ENCODE measurements around the gene ESRRB.

- PRO-cap, 3 experiments, result no peak in any of the 3 experiments
- RAMPAGE, long total RNA, 4 experiments, result no peak in any of the 4 experiments
- RRBS, result no CpG with 5 or more reads among the region's 1 CpG
These were observed 737 bp downstream of the BATF start for GRCh38 chr14:75522943-75523469.

DNA sequence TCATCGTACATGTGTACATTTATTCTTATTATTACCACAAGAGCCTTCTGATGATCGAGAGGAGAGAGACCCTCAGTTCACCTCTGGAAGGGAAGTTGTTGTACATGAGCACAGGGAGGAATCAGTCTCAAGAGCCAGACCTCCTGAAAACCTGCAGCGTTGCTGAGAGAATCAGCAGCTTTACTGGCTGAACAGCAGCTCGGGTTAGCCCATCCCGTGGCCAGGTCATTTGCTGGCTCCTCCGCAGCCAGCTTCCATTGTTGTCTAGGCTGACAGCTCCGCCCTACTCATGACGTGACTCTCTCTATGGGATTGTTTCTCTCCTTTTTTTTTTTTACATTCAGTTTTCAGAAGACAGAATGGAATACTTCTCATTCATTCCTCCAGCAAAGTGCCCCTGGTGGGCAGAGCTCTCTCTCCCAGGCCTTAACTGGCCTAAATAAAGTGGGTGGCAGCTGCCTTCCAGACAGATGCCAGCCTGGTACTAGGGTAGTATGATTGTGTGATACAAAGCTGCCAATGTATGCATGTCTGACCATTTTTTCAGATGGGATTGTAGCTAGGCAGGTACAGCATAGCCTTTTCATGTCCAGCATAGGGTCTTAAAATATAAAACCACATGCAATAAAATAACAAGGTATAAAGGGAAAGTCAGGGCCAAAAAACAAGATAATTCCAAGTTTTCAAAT, 69.8 kb downstream of the TGFB3 start:
- PRO-cap, 3 experiments, result no peak in any of the 3 experiments
- RAMPAGE, long total RNA, 4 experiments, result no peak in any of the 4 experiments
- RRBS, result no CpG with 5 or more reads among the region's 8 CpGs

DNA sequence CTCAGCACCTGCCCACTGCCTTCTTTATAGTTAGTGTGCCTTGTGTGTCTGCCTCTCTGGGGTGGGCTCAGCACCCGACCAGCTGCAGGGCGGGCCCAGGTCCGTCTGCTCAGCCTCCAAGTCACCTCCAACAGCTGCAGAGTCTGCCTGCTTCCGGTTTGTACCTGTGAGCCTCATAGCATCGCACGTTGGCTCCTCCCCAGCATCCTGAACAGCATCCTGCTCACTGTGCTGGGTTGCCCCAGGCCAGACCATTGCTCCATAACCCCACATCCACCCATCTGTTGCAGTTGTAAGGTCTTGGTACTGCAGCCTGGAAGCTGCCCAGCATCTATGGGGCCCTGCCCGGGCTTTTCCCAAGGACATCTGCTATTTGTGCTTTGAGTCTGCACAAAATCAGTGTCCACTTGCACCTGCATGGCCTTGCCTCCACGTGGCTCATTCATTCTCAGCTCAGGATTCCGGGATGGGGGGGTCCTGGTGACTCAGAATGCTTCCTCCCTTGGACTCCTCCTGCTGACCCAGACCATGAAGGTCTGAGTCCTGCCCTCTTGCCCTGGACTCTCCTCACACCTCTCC, 3.4 kb downstream of the TGFB3 start:
- PRO-cap, 3 experiments, result no peak in any of the 3 experiments
- RAMPAGE, long total RNA, 4 experiments, result no peak in any of the 4 experiments
- RRBS, result 16% methylated on average over 2 of the region's 9 CpGs

DNA sequence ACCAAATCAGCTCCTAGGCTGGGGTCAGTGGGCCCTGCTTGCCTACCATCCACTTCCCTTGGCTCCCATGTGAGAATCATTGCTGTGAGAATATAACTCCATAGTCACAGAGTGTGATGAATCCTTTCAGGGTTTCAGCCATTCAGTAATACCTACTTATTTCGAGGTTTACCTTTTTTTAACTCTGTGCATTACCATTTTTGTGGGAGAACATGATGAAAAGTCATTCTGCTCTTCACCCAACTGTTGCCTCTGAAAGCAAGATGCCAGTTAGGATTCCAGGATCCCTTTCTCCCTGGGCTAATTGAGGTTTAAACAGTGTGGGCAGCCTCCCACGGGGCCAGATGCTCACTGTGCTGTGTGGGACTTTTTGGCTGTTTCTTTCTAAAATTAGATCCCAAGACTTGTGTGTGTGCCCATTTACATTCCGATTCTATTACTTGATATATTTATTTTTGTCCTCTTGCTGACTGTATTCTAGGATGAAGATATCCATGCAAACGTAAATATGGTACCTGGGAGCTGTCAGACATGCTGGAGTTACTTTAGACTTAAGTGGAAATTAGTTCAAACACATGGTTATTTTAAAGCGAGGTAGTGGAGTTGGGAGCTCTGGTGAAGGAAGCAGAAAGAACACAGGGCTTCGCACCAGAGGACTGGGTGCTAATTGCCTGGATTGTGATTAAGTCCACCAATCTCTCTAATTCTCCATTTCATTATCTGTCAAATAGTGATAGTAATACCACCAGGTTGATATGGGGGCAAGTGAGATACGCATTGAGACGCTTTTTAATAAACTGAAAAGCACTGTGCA, 6.2 kb downstream of the IFT43 start:
- PRO-cap, 3 experiments, result no peak in any of the 3 experiments
- RAMPAGE, long total RNA, 4 experiments, result no peak in any of the 4 experiments
- RRBS, result no CpG with 5 or more reads among the region's 8 CpGs

- PRO-cap, 3 experiments, result peak in 1 of 3 experiments; most common plus-strand start chr14:76096918 (in 1)
- RAMPAGE, long total RNA, 4 experiments, result no peak in any of the 4 experiments
- RRBS, result no CpG with 5 or more reads among the region's 4 CpGs
These were observed 55.0 kb upstream of the GPATCH2L start for GRCh38 chr14:76096764-76097140.

- PRO-cap, 3 experiments, result no peak in any of the 3 experiments
- RAMPAGE, long total RNA, 4 experiments, result no peak in any of the 4 experiments
- RRBS, result 1% methylated on average over 10 of the region's 44 CpGs
These were observed 13.1 kb upstream of the GPATCH2L start for GRCh38 chr14:76138629-76139050.

DNA sequence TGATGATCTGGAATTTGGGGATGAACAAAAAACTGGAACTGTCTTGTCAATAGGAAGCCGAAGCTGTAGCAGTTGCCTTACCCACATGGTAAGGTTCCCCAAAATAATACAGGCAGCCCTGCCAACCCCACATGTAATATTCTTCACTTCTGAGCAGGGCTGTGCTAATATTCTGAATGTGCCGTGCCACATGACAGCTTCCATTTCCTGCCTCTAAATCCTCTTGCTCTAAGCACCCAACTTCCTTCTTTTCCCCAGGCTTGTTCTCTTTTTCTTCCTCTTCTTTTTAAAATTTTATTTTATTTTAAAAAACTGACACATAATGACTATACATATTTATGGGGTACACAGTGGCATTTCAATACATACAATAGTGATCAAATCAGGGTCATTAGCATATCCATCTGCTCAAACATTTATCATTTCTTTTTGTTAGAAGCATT, 39.6 kb downstream of the GPATCH2L start:
- PRO-cap, 3 experiments, result no peak in any of the 3 experiments
- RAMPAGE, long total RNA, 4 experiments, result no peak in any of the 4 experiments
- RRBS, result no CpG with 5 or more reads among the region's 2 CpGs

DNA sequence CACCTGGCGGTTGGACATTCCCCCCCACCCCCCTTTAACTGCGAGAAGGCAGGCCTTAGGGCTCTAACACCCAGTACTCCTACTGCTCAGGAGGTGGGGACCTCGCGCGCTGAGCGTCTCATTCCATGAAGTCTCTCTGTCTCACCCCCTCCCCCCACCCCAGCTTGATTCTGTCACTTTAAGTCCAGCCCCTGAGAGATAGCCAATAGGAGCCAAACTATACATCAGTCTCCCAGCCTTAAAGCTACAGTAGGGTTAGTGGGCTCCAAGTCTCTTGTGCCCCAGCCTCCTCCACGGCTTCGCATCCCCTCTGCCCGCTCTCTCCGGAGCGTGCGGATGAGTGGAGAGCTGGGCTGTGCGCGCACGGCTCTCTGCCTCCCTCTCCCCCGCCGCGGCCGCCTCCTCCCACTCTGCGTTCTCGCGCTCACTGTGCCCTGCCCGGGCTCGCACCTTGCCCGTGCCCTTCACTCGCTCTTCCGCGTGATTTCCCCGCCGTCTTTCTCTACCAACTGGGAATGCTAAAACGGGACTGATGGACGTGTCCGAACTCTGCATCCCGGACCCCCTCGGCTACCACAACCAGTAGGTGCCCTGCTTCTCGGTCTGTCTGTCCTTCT, at the start of gene ESRRB:
Gene ESRRB, plus strand, starts transcription at position 268 of the 617 bp plus-strand sequence.
- PRO-cap, 3 experiments, result peak in 1 of 3 experiments; most common plus-strand start position 268 of the sequence (in 1)
- RAMPAGE, long total RNA, 4 experiments, result no peak in any of the 4 experiments
- RRBS, result 2% methylated on average over 8 of the region's 36 CpGs

- PRO-cap, 3 experiments, result no peak in any of the 3 experiments
- RAMPAGE, long total RNA, 4 experiments, result no peak in any of the 4 experiments
- RRBS, result no CpG with 5 or more reads among the region's 10 CpGs
These were observed 160.2 kb downstream of the ESRRB start for GRCh38 chr14:76536157-76536600.

DNA sequence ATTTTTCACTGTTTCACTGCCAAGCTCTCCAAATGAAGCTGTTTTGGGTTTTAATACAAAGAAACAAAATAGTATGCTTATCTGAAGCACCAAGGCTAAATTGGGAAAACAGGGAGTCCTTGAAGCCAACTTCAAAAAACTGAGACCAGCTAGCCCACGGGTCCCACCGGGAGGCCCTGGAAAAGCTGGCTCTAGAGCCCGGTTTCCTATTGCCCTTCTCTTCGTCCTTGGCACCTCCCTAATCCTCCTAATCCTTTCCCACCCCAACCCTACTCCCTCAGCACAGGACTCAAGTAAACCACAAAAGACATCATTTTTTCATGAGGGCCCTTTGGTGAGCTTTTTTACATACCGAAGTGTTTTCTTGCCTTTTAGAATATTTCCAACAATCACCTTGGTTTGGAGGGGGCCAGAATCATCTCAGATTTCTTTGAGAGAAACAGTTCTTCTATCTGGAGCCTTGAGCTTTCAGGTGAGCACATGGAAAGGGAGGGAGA, 11.3 kb downstream of the LRRC74A start:
- PRO-cap, 3 experiments, result no peak in any of the 3 experiments
- RAMPAGE, long total RNA, 4 experiments, result no peak in any of the 4 experiments
- RRBS, result no CpG with 5 or more reads among the region's 5 CpGs

- PRO-cap, 3 experiments, result peak in 1 of 3 experiments; most common plus-strand start chr14:77000638 (in 1); most common minus-strand start chr14:77000604 (in 1)
- RAMPAGE, long total RNA, 4 experiments, result no peak in any of the 4 experiments
- RRBS, result 94% methylated on average over 7 of the region's 34 CpGs
These were observed 28.0 kb downstream of the IRF2BPL start for GRCh38 chr14:77000093-77001284.

DNA sequence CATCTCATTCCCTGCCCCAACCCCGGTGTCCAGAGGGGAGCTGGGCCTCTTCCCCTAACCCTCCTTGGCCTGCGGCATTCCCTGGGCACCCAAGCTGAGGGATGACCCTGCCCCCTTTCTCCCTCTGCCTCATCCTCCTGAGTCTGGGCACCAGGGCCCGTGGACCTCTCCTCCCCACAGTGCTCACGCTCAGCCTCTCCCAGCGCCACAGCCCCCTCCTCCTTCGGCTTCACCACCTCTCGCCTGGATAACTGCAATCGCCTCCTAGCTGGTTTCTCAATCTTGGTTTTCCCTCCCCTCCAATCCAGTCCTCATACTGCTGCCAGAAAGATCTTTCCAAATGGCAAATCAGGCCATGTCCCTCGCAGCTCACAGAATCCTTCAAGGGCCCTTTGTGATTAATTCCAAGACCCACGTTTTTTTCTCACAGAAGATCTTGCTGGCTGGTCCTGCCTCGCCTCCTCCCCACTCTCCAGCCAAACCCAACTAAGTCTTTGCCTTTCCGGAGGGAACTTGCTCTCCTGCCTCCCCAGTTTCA, 16.2 kb downstream of the IRF2BPL start:
- PRO-cap, 3 experiments, result no peak in any of the 3 experiments
- RAMPAGE, long total RNA, 4 experiments, result no peak in any of the 4 experiments
- RRBS, result no CpG with 5 or more reads among the region's 12 CpGs

DNA sequence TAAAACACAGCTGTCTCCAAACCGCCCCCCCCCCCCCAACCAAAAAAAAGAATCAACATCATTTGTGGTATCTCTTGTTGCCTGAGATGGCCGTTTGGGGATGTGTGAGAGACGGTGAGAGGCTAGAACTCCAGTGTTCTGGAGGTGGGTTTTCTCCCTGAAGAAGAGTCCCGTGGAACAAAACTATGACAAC, 3.7 kb upstream of the IRF2BPL start:
- PRO-cap, 3 experiments, result no peak in any of the 3 experiments
- RAMPAGE, long total RNA, 4 experiments, result no peak in any of the 4 experiments
- RRBS, result no CpG with 5 or more reads among the region's 4 CpGs

- PRO-cap, 3 experiments, result peak in 3 of 3 experiments; most common plus-strand start chr14:77039089 (in 3)
- RAMPAGE, long total RNA, 4 experiments, result no peak in any of the 4 experiments
- RRBS, result no CpG with 5 or more reads among the region's 5 CpGs
These were observed 10.5 kb upstream of the IRF2BPL start for GRCh38 chr14:77038965-77039397.

- PRO-cap, 3 experiments, result no peak in any of the 3 experiments
- RAMPAGE, long total RNA, 4 experiments, result no peak in any of the 4 experiments
- RRBS, result no CpG with 5 or more reads among the region's 1 CpG
These were observed 11.7 kb upstream of the CIPC start for GRCh38 chr14:77086312-77086784.

DNA sequence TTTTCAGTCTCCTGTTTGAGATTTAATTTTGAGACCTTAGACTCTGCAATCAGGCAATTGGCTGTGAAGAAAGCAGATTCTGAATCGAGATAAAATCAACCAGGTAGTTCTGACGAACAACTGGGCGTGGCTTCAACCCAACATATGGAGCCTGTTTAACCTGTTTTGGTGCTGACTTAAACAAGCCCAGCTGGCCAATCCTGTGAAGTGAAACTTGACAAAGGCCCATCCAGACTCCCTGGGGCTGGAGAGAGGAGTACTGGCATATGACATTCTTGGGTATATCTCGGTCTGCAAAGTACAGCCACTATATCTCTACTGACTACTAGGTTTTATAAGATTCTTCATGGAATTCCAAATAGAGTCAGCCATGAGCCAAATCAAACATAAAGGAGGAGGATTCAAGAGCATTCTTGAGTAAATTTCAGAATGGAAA, 9.8 kb upstream of the CIPC start:
- PRO-cap, 3 experiments, result no peak in any of the 3 experiments
- RAMPAGE, long total RNA, 4 experiments, result no peak in any of the 4 experiments
- RRBS, result no CpG with 5 or more reads among the region's 4 CpGs

DNA sequence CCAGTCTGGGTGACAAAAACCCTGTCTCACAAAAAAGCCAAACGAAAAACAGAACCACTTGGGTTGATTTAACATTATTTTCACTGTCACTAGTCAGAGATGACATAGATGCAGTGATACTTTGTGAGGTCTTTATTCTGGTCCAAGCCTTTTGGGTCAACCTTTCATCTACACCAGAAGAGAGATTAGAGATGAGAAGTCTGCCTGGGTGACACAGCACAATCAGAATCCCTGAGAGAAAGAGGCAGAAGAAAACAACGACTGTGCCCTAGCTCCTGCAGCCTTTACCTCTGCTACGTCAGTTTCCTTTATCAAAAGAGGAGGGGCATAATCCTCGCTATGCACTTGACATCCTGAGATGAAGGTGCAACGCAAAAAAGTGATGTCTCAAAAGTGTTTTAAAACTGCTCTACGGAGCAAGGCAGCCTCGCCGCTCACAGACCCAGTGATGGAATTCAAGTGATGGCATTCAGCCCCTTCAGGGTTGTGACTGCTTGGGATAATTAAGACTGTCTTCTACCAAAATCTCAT, 21.7 kb downstream of the CIPC start:
- PRO-cap, 3 experiments, result no peak in any of the 3 experiments
- RAMPAGE, long total RNA, 4 experiments, result no peak in any of the 4 experiments
- RRBS, result no CpG with 5 or more reads among the region's 8 CpGs

DNA sequence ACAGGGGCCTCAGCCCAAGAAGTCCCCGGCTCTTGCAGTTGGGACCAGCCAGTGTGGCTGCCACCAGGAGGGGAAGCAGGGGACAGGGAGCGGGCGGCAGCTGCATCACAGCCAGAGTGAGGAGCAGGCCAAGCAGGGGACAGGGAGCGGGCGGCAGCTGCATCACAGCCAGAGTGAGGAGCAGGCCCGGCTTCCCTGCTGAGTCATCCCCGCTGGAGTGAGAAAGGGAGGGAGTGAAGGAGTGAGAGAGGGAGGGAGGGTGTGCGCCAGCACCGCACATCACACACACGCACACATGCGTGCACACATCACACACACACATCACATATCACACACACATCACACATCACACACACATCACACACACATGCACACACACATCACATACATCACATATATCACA, 16.6 kb upstream of the ZDHHC22 start:
- PRO-cap, 3 experiments, result peak in 1 of 3 experiments; most common minus-strand start position 219 of the sequence (in 1)
- RAMPAGE, long total RNA, 4 experiments, result no peak in any of the 4 experiments
- RRBS, result no CpG with 5 or more reads among the region's 11 CpGs

GRCh38 chr14:77184329-77184720, 2.7 kb downstream of the TMEM63C start:
- PRO-cap, 3 experiments, result no peak in any of the 3 experiments
- RAMPAGE, long total RNA, 4 experiments, result no peak in any of the 4 experiments
- RRBS, result no CpG with 5 or more reads among the region's 8 CpGs

- PRO-cap, 3 experiments, result no peak in any of the 3 experiments
- RAMPAGE, long total RNA, 4 experiments, result no peak in any of the 4 experiments
- RRBS, result no CpG with 5 or more reads among the region's 6 CpGs
These were observed 3.2 kb downstream of the TMEM63C start for GRCh38 chr14:77184721-77185194.